Osteocyte (in vitro differentiated cells): Measurements from ENCODE around the genes LRPAP1, NSG1, STK32B and WFS1.

- PRO-cap = bidirectional peak, plus-strand start at chr4:3532623, minus-strand start at chr4:3532420
Observed at GRCh38 chr4:3531869-3532850, at the start of gene LRPAP1. TSS of gene LRPAP1 (minus strand) at chr4:3532422.

GRCh38 chr4:3744029-3744700 lies 22.0 kb upstream of the ADRA2C start:
- PRO-cap = no peak

- PRO-cap = no peak
Observed at GRCh38 chr4:4269960-4270218, 20.1 kb downstream of the LYAR start.

DNA sequence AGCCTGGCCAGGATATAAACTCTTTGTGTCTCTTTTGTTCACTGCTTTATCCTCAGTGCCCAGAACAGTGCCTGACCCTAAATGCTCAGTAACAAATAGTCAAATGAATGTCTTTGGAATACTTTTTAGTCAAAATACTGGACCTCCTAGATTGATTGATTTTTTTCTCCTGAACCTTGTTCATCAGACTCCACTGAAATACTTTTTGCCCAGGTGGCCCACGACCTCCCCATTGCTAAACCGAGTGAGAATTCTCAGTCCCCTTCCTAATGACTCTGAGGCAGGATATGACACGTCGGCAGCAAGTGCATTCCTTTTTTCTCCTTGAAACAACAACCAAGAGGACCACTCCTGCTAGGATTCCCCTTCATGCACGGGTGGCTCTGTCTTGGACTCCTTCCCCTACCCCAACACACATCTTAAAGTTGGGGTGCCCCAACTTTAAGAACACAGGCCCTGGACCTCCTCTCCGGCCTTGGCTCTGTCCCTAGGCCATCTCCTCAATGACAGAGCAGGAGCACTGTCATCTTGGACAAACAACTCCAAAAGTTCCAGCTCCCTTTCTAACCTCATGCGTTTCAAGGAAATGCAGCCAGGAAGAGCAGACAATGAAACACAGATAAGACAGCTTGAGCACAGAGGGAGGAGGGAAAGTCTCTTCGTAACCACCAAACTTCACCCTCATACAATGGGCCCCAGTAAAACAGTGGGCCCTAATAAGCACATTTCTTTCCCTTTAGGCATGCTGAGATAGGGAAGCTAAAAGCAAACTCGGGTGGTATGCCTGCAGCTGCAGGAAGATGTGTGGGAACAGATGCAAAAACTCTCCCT lies 33.8 kb downstream of the ZBTB49 start:
- PRO-cap = no peak

DNA sequence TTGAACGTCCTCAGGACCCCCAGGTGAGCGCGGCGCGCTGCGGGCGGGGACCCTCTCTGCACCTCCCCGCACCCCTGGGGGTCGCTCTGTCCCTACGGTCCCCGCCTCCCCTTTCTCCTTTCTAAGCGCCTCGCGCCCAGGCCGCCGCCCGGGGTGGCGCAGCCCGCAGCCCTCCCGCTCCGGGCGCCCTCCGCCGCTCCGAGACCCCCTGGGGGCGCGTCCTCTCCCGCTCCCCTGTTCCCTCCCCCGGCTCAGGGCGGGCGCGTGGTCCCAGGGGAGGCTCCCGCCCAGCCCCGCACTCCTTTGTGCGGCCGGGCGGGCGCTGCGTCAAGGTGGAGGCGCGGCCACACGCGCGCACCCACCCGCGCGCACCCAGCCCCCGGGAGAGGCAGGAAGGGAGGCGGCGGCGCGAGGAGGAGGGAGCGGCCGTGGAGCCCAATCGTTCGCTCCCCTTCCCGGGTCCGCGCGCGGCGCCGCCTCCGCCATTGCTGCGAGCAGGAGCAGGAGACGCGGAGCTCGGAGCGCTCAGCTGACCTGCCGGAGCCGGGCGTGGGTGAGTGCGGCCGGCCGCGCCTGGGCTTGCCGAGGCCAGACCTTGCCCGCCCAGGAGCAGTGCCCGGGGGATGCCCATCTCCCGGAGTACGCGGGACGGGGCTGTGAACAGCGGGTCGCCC lies at the start of gene NSG1:
NSG1 (plus strand) TSS at position 482 of the 674 bp plus-strand sequence.
- PRO-cap = no peak

GRCh38 chr4:4444200-4444874 lies 57.4 kb downstream of the NSG1 start:
- PRO-cap = no peak

GRCh38 chr4:4524091-4524884 lies 17.6 kb downstream of the STX18 start:
- PRO-cap = no peak

DNA sequence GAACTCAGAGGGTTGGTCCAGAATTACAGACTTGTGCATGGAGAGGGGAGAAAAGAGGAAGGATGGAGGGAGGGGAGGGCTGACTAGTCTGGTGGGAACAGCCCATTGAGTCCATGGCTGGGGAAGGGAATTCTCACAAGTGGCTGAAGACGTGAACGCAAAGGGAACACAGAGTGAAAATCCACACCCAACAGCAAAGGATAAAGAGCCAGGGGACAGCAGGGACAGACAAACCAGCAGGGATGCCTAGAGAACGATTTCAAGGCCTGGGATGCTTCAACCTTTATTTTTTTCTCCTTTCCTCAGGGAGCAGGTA lies 15.1 kb downstream of the CYTL1 start:
- PRO-cap = no peak

GRCh38 chr4:5051080-5051957 lies at the start of gene STK32B:
TSS of gene STK32B (plus strand) at chr4:5051480.
- PRO-cap = bidirectional peak, plus-strand start at chr4:5051526, minus-strand start at chr4:5051443

GRCh38 chr4:5615123-5615800 lies 93.1 kb downstream of the EVC2 start:
- PRO-cap = no peak

GRCh38 chr4:5825376-5825834 lies 67.5 kb downstream of the CRMP1 start:
- PRO-cap = no peak

- PRO-cap = no peak
Observed at GRCh38 chr4:5844726-5845074, 48.2 kb downstream of the CRMP1 start.

DNA sequence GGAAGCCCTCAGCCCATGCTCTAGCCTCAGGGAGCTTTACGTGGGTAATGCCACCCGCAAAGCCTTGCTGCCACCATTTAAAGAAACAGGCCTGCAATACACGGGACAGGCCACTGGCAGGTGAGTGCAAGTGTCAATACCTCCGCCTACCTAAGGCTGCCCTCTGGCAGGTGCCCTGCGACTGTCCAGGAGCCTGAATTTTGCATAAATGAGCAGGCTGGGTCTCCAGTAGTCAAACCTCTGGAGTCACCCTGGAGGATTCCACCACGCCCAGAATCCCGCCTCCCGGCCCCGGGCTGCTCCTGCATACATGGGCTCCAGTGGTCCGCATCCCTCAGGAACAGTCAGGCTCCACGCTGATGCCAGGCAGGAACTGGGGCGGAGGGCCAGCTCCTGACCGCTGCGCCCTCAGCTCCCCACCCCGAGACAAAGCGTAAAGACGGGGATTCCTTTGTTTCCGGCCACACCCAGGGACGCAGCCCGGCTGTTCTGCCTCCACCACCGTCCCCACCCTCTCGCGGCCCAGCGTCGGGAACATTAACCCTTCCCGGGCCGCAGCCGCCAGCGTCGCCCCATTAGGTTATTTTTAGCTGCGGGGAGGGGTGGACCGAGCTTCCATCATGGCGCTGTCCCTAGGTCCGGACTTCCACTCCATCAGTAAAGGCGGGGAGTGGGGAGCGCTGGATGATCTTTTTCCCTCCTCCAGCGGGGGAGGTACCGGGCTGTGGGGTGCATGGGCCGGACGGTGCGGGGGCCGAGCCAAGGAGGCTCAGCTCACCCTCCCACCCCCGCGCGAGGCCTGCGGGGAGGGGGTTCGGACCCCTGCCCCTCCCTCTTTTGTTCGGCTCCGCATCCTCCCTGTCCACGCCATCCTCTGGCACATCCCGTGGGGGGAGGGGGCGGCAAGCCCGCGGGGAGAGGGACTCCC lies 5.5 kb downstream of the CRMP1 start:
- PRO-cap = no peak

- PRO-cap = no peak
Observed at GRCh38 chr4:6267500-6268023, 2.1 kb upstream of the WFS1 start.

GRCh38 chr4:6269370-6270168 lies at the start of gene WFS1:
TSS of gene WFS1 (plus strand) at chr4:6269850.
- PRO-cap = unidirectional peak, plus-strand start at chr4:6269882

DNA sequence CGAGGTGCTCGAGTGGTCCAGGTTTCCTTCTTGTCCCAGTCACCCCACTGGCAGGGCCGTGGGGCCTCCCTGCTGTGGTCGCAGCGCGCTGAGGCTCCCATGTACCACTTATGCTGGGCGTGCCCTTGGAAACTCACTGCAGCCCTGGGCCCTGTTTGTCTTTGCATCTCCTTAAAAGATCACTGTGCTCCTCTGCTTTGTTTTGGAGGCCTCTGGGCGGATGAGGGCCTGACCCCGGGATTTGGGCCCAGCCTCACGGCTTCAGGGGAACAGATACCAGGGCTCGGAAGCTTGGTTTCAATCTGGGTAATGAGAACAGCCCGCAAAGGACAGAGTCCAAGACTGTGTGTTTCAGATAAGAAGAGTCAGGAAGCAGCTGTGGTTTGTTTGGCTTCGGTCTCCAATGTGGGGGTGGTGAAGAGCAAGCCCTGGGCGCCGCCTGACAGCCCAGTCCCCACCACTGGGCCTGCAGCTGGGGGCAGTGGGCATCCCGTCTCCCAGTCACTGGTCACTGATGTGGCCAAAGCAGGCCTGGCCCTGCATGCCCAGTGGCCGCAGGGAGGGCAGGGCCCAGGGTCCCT lies 9.0 kb downstream of the WFS1 start:
- PRO-cap = no peak

DNA sequence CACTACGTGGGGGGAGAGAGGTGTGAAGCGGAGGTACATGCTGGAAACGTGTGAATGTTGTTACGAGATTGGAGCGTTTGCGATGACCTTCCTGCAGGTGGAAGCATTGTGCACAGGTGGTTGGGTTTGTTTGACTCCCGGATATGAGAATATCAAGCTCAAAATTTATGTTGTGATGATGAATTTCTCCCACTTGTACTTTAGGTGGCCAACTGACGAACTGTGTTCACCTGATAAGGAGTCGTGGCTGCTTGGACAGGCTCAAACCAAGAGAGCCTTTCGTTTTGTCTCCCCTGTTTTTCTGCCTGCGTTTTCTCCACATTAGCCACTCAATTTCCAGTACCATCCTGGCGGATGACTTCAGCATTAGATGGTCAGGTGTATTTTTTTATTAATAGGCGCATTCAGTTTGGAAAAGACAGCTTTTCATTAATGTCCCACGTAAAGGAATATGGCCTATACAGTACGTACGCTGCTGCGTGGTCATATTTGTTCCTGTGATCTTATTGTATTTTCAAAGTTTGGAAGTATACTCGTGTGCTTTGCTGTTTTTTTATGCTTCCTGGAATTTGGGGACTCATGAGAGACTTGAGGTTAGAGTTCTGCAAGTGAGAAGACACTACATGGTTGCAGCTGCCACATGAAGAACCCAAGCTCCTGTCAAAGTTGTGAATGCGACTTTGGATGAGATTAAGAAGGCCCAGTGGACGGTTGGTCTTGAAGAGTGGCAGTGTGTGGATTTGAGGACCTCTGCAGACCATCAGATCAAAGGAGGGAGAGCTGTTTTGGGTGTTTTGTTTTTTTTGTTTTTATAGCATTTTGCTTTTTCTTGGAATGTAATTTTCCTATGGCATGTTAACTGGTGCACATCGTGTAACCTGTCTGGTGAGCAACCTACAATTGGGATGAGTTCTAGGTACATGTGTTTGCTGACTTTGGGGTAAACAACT lies 1.2 kb downstream of the ENSG00000170846 start:
- PRO-cap = no peak

GRCh38 chr4:6773014-6773710 lies 9.4 kb upstream of the KIAA0232 start:
- PRO-cap = no peak

GRCh38 chr4:6855494-6856016 lies 54.1 kb upstream of the TBC1D14 start:
- PRO-cap = no peak

DNA sequence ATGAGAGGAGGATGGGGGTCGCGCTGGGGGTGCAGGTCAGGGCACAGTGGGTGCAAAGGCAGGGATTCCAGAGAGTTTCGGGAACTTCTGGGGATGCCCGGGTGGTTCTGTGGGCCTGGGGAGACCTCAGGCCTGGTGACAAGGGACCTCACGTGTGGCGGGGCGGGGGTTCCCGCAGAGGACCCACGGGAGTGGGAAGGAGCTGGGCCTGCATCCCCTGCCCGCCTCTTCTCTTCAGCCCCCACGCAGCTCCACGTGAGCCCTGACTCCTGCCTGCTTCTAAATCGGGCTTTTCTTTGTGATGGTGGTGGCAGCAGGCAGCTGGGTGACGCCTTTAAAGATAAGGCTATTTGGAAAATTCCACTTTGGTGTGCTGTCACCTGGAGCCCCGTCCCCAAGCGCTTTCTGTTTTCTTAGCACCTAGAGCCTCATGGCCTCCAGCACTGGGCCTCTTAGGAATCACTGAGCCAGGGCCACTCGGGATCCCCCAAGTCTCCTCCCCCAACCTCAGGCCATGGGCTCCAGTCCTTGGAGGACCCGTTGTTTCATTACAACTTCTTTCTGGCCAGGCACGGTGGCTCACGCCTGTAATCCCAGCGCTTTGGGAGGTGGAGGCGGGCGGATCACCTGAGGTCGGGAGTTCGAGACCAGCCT lies 7.1 kb upstream of the TBC1D14 start:
- PRO-cap = no peak